Mesenchymal stem cell of Wharton's jelly (primary cell): ENCODE measurements around the gene RMND1.

DNA sequence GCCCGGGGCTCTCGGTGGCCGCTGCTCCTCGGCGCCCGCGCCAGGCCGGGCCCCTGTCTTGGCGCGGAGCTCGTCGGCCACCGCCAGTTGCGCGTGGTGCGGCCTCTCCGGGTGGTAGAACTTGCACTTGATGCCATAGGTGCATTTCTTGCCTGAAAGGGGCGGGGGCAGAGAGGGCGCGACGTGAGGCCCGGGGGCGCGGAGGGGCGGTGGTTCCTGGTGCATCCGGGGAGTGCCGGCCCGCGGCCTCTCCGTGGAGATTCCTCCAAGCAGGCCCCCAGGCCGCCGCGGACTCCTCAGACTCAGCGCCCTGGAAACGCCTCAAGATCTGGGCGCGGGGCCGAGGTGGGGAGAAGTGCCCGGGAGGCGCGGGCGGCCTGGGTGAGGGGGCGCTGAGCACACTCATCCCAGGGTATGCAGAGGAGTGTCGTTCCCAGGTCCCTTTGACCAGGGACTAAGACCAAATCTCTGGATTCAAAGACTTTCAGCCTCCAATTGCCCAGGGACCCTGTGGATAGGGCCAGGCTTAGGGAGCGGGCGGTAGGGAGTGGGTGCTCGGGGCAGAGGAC, 33.4 kb downstream of the ZC3H12D start:
- CAGE, long polyA plus RNA, result no peak

DNA sequence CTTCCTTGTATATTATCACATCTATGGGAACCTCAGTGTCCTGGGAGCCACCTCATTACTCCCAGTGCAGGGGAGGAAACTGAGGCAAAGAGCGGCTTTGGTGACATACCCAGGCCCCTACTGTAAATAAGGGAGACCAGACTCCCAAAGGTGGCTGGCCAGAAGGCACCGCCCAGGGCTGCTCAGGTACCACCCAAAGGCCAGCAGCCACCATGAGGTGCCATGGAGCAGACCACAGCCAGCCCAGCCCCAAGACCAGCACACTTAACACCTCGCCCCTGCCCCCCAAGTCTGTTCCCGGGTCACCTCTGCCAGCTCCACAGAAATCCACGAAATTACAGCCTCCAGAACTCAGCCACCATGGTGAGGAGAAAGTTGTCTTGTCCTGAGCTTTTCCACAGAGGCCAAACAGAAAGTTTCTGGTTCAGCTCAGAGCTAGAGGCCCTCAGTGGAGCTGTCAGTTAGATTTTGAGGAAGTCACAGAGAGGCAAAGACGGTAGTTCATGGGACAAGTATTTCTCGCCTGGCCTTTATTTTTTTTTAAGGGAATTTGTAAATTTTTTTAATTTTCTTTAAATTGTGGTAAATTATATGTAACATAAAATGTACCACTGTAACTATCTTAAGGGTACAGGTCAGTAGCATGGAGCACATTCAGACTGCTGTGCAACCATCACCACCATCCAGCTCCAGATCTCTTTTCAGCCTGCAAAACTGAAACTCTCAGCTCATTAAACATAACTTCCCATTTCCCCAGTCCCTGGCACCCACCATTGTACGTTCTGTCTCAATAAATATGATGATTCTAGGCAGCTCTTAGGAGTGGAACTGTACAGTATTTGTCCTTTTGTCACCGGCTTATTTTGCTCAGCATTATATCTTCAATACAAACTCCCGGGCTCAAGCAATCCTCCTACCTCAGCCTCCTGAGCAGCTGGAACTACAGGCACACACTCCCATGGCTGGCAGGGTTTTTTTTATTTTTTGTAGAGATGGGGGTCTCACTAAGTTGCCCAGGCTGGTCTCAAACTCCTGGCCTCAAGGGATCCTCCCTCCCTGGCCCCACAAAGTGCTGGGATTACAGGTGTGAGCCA, 1.7 kb downstream of the ZC3H12D start:
- CAGE, long polyA plus RNA, result no peak

DNA sequence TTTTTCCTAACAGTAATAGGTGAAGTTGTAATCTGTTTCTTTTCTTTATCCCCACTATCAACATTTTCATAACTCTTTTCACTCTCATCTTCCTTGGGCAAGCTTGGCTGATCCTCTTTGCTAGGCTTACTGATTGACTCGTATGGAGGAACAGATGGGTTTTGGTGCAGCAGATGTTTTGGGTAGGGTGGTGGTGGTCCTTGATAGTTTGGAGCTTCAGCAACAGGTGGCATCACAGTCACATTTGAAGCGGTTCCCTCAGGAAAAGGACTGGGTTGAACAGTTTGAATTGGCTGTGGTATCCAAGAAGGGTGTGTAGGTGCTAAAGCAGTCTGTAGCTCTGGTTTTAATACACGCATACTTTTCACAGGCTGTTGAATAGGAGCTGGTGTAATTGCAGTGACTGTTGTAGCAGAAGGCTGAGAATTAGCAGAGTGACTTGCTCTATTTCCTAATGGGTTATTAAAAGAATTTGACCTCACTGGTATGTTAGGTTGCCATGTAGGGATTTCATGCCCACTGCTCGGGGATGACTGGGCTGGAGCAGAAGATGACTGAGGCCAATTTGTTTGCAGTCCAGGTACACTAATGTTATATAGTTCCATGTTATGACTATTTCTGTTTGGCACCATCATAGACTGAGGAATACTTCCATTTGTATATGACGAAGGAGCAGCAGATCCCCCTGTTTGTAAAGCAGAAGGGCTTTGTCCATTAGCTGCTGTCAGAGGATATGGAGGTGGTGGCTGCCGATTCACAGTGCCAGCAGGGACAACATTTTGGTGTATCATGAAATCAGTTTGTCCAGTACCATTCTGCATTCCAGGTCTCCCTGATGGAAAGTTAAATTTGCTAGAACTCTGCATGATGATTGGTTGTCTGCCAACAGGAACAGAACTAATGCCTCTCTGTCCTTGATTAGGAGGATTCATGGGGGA, 34.4 kb downstream of the LATS1 start:
- CAGE, long polyA plus RNA, result no peak

DNA sequence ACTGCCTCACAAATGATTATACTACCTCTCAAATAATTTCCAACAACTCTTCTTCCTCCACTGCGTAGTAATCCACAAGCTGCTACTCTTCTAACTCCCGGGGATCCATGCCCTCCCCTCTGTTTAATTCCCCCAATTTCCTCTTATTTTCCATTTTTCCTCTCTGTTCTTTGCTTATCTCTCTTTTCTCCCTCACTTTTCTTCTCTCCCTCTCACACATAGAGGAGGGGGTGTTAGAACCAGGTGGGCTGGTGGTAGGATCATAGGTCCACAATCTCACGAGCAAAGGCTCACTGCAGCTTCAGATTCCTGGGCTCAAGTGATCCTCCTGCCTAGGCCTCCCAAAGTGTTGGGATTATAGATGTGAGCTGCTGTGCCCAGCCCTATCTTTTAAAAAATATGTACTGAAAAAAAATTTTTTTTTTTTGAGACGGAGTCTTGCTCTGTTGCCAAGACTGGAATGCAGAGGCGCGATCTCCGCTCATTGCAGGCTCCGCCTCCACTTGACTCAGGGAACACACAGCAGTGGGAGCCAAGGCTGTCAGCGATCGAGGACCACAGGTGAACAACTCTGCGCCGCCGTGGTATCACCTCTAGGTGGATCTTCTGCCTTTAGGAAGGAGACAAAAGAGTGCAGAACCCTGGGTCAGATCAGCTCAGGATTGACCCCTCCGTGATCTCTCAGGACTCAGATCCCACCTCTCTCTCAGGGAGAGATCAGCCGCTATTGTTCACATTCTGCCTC, 13.8 kb downstream of the RAET1E start:
- CAGE, long polyA plus RNA, result no peak

- CAGE, long polyA plus RNA, result no peak
These were observed 702 bp downstream of the PPP1R14C start for GRCh38 chr6:150143507-150143985.

GRCh38 chr6:150214640-150214947, 71.8 kb downstream of the PPP1R14C start:
- CAGE, long polyA plus RNA, result no peak

- CAGE, long polyA plus RNA, result no peak
These were observed 71.4 kb upstream of the IYD start for GRCh38 chr6:150297536-150297750.

GRCh38 chr6:150398016-150398476, 29.2 kb downstream of the IYD start:
- CAGE, long polyA plus RNA, result no peak

DNA sequence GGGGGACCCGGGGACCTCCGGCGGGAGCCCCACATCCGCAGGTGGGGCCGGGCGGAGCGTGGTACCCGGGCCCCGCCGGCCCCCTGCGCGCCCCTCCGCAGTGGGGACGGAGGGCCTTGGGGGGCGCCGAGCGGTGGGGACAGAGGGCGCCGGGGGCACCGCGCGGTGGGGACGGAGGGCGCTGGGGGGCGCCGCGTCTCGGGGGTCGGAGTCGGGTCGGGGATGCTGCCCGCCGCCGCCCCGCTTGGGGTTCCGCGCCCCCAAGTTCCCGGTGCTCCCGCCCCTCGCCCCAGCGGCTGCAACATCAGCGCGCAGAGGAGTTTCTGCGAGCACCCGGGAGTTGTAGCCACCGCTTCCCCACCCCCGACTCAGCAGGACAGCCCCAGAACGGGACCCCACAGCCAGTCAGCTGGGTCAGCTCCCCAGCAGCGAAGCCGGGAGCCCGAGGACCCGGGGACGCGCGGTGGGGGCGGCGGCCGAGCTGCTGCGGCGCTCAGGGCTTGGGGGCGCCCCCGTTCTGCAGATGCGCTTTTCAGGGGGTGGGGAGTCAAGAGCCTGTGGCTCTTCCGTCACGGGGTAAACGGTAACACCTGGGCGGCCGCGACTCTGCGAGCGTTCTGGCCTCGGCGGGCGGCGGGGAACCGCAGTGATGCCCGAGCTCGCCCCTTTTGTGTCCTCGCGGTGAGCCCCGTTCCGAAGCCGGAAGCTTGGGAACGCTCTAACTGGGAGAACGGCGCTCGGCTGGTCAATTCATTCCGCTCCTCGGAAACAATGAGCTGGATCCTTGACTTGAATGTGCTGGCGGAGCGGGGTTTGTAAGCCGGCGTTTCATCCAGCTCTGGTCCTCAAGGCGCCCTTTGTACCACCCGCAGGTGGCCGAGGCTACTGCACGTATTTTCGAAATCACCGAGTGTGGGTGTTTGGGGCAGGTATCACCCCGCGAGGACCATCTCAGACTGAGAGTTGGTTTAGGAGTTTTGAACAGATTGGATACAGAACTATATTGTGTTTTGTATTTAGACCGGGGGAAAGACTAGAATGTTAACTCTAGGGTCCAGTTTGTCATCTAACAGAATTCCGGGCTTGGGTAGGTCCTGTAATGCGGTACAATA, 740 bp downstream of the PLEKHG1 start:
- CAGE, long polyA plus RNA, result no peak

DNA sequence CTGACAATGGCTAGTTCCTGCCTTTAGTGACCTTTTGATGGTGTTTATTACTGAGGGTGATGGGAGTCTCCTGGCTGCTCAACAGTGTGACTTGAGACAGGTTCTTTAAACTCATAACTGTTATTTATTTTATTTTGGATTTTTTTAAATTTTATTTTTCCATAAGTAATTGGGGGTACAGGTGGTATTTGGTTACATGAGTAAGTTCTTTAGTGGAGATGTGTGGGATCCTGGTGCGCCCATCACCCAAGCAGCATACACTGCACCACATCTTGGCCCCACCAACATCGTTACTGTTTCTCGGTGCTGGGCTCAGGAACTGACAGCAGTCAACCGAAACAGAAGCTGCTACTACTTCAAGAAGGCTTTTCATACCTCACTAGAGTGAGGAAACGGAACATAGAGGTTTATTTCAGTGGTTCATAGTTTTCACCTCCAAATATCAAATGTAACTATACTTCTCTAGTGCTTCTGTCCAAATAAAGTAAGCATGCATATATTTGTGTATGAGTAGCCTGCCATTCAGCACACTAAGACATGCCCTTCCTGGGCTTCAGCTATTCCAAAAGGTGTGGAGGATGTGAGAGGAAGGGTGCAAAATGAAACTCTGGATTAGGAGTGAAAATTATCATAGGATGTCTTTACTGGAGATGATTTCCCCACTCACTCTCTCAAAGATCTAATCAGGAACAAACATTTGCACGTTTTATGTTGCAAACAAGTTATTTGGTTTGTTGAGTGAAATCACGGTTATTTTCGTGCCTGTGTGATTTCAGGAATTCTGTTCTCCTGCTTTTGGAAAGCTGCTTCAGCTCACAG, 90.6 kb downstream of the PLEKHG1 start:
- CAGE, long polyA plus RNA, result no peak

DNA sequence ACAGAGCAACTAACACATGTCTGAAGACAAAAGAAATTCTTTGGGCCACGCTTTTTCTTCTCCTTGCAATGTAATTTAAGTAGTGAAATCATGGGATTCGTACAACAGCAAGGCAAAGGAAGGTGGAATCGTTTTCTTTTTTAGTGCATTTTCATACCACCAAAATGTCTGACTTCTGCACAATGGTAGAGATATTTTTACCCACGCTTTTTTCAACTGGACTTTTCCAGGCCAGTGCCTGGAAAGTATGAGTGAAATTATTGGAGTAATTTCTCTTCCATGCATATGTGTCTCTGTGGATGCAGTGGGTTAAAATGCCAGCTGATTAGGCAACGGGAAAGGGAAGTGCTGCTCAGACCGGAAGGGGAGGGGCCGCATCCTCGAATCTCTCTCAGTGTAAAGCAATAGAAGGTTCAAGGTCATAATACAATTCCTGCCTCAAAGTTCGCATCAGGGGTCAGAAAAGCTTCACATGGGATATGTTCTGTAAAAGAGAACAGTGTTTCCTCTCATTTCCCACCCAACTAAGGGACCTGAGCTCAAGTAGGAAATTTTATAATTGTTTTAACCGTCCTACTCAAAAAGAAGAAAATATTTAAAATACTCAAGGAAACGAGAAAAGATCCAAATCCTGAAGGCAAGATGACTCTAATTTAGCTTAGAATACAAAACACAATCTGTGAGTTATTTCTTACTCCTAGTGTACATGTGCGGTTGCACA, 89.7 kb upstream of the MTHFD1L start:
- CAGE, long polyA plus RNA, result no peak

DNA sequence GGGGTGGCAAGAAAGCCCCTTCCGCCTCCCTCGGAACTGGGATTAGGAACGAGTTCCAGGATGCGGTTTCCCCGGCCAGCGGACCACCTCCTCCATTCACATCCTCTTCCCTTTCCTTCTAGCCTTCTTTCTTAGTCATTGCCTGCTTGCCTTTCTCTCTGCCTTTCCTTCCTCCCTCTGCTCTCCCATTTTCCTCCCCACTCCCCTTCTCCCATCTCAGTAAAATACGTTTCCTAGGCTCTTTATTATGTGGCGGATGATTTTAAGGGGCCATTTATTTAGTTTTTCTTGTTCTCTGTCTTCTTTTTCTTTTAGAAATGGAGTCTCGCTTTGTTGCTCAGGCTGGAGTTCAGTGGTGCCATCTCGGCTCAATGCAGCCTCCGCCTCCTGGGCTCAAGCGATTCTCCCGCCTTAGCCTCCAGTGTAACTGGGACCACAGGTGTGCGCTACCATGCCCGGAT, 1.4 kb downstream of the MTHFD1L start:
- CAGE, long polyA plus RNA, result no peak

- CAGE, long polyA plus RNA, result no peak
These were observed 122.0 kb downstream of the MTHFD1L start for GRCh38 chr6:150987396-150988030.

DNA sequence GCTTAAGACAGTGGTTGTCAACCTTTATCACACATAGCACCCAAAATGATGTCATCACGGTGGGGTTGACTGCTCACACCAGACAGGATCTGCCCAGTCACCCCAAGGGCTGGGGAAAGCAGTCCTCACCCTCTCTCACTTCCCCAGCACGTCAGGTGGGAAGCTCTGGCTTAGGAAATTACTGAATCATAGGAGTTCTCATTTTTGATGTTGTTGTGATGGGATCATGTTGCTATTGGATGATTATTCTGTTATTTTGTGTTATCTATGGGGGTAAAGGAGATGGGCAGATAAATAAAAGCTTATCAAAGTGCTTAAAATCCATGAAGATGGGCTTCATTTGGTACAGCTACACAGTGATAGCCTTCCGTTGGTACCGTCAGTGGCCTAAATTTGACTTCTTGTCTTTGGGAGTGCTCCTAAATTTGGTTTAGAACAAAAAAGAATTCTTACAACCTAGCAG, 171.9 kb downstream of the MTHFD1L start:
- CAGE, long polyA plus RNA, result no peak

- CAGE, long polyA plus RNA, result no peak
These were observed 121.4 kb upstream of the AKAP12 start for GRCh38 chr6:151118411-151118757.

DNA sequence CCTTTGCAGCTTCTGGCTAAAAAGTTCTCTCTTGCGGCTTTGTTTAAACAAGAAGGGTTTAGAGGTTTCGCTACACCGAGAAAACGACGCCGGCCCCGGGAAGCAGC, 1.6 kb downstream of the ZBTB2 start:
- CAGE, long polyA plus RNA, result no peak

- CAGE, long polyA plus RNA, result no peak
These were observed 15.4 kb downstream of the RMND1 start for GRCh38 chr6:151436367-151437101.

DNA sequence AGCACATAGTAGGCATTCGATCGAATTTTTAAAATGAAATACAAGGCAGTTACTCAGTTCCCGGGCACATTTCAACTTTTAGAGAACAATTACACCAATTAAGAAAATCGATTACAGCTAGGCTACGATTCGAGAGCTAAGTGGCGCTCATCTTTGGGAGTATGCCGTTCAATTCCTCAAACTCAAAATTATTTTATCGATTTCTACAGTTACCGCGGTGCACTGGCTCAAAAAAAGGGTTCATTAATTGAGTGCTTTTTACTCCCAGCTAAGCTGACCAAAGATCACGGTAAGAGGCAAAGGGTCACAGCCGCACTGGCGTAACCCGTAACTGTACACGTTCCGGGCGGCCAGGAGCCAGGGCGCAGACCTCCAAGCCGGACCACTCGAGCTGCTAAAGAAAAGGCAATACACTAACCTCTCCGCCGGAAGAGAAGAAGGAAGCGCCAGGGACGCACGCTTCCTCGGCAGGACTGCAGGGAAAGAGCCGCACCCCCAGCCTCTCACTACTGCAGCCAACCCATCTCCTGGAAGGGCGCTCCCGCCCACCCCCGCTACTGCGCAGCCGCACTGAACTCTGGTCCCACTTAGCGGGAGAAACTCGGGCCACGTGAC, at the start of gene RMND1:
Gene RMND1, minus strand, starts transcription at position 529 of the 615 bp plus-strand sequence.
- CAGE, long polyA plus RNA, result no peak

DNA sequence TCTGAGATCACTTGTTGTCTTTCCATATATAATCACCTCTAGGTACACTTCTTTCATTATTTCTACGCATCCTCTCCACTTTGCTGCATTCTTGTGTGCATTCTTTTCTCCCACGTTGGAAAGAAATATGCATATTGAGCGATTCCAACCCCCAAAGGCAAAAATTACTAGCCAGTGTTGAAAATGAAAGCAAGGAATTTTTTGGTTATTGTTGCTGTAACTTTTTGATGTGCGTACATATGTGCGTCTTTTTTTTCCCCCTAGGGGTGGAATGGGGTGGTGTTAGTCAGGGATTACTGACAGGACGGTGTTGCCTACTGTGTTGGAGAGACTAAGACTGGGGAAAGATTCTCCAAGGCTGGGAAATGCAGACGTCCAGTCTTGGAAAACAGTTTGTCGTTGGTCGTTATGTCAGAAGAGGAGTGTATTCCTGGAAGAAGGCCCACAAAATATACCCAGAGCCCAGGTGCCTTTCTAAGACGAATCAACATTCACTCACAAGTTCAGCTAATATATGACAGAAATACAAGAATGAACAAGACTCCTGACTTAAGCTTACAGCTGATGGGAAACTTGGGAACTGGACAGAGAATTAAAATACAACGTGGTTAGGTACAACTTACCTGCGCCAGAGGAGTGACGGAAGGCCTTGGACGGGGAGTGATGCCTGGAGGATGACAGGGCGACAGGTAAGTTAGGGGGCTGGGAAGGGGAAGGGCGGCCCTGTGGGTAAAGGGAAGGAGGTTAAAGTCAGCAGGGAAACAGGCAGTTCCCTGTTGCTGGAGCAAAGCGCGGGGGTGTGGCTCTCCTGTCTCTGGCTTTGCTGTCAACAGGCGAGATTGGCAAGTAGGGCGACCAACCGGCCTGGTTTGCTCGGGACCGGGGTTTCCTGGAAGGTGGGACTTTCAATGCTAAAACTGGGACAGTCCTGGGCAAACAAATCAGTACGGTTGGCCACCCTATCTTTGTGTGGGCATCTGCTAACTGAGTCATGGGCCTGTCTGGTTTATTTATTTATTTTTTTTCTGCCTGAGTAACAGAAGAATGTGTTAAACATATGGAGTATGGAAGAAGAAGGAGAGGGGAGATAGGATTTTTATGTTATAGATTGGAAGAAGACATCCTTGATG, 43.9 kb upstream of the ESR1 start:
- CAGE, long polyA plus RNA, result no peak

DNA sequence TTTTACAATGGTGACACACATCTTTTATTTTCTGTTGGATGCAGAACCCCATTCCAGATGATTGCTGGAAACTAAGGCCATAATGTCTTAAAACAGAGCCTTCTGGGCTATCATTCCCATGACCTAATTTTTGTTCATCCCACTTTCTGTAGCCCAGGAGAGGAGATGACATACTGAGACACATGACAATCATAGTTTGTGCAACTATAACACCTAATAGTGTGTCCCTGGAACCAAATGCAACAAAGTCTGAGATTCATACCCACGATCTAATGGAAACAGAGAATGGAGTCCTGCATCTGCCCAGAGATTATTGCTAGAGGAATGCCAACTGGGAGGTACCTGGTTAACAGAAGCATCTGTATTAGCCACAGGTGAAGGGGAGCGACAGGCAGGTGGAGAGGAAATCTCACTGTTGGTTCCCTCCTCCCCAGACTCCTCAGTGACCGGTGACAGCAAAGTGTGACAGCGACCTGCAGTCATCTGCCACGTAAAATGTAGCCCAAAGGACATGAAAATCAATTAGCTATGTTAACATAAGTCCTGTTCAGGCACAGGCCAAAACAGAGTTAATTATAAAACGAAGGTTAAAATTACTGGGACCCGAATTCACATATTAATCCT, 336.8 kb downstream of the SYNE1 start:
- CAGE, long polyA plus RNA, result no peak